Placental pericyte (primary cell): ENCODE data around the gene CMA1.

DNA sequence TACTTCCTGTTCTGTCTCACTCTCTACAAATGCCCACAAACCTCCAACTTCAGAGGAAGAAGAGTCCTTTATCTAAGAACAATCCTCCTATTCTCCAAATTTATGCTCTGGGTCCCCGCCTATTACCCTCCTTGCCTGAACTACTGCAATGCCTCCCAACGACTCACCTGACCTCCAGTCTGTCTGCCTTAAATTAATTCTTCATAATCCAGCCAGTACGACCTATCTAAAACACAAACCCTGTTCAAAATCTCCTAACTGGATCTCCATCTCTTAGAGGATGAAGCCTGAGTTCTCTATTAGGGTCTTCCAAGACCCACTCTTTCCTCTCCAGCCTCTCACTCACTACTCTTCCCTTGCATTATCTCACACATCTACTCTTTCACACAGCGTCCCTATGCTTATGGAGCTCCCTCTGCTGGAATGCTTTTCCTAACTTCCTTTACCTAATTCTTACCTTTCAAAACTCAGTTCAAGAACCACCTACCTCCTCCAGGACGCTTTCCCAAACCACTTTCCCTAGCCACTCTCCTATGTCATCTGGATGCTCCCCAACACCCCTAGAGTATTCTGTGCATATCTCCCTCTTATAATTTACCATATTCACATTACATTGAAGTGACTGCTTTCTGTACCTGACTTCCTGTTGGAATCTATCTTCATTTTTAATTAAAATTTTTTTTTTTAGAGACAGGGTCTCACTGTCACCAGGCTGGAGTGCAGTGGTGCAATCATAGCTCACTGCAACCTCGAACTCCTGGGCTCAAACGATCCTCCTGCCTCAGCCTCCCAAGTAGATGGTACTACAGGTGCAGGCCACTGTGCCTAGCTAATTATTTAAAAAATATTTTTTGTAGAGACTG is 2.0 kb downstream of the DHRS1 start:
- CAGE, long polyA plus RNA, result no peak

DNA sequence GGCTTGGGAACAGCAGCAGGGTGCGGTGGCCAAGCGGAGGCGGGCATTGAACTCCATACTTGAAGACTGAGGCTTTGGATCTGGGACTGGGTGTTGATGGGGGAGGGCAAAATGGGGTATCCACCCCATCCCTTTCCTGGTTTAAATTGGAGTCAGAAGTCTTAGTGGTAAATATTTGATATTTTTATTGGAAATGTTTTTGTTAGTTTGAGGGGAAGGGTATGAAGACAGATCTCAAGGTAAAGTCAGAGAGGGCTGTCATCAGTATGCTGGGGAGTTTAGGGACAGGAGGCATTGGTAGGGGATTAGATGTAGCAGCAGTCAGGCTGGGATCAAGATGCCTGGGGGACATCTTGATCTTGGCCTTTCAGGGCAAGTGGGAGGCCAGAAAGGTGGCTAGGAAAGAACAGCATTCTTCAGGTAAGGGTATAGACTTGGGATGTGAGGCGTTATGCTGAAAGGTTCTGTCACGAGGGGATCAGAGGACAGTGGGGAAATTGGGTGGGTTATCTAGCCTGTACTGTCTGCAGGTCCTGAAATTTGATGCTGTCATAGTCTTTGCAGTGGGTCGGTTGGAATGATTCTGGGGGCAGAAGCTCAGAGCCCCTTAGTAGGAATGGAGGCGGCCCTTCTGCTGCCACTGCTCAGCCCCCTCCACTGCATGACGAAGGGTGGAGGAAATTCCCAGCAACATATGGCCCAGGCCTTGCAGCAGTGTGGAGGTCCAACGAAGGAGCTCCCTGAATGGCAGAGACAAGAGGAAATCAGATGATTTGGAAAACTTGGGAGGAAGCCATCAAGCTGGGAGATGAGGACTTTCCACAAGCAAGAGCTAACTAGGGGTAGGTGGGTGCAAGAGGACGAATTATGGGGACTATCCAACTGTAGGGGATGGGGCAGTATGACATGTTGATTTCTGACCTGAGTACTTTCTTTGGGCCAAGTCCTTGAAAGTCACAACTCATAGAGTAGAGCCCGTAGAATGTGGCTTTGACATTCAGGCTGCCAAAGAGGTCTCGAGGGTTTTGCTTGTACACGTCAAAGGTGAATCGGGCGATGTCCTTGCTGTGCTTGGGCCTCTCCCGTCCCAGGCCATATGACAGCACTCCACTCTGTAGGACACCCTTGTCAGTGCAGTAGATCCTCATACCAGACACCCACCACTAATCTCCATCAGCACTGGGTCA is 2.4 kb downstream of the CIDEB start:
- CAGE, long polyA plus RNA, result no peak

- CAGE, long polyA plus RNA, result no peak
Observed at GRCh38 chr14:24316475-24317086, 5.3 kb downstream of the LTB4R start.

GRCh38 chr14:24335875-24336387 is 1.1 kb upstream of the ADCY4 start:
- CAGE, long polyA plus RNA, result no peak

- CAGE, long polyA plus RNA, result no peak
Observed at GRCh38 chr14:24396108-24396670, 2.6 kb upstream of the NYNRIN start.

DNA sequence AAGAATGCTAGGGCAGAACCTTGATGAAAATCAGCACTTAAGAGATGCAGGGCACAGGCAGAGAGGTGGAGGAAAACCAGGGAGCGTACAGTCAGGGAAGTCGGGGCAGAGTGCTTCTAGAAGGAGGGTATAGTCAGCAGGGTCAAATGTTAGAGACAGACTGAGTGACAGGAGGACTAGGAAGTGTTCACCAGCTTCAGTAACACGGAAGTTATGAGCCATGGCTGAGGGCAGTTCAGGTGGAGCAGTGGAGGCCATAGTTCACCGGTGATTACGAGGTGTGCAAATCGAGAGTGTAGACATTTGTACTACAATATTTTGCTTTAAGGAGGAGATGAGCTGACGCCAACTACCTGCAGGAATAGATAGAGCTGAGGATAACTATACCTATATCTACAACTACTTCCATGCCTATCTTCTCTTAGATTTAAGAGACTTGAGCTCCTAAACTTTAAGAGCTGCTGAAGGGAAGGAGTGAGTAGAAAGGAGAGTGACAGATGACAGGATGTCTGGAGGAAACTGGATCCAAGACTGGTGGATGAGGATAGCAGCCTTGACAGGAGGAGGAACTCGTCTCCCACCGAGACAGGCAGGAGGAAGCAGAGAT is 6.5 kb downstream of the CBLN3 start:
- CAGE, long polyA plus RNA, result no peak

DNA sequence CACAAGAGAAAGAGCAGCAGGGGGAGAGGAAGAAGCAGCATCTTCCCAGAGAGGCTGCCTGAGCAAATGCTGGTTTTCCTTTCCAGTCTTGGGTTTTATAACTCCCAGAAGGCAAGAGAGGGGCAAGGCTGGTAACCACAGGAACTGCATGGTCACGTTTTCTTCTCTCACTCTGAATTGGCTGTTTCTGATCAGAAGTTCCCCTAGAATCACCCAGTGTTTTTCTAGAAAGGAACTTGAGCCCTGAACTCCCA is at the start of gene CMA1:
Gene CMA1, minus strand, starts transcription at position 71 of the 254 bp plus-strand sequence.
- CAGE, long polyA plus RNA, result no peak

GRCh38 chr14:24607098-24607509 is 2.4 kb downstream of the GZMH start:
- CAGE, long polyA plus RNA, result no peak

DNA sequence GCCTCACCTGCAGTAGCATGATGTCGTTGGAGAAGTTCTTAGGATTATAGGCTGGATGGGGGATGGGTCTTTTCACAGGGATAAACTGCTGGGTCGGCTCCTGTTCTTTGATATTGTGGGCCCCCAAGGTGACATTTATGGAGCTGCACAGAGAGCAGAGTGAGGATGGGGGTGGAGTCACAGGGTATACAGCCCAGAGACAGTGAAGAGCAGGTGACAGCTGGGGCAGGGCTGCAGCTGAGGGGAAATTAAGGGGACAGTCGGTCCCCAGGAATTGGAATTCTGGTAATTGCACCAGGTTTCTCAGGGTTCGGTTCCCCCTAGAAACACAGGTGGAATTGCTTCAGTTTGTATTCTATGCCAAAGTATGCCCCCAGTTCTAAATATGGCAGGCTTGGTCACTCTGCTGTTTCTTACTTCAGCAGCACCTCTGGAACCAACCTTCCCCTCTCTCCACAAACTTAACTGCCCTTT is 1.6 kb downstream of the GZMB start:
- CAGE, long polyA plus RNA, result no peak

GRCh38 chr14:24662684-24663169 is 28.7 kb upstream of the GZMB start:
- CAGE, long polyA plus RNA, result no peak

DNA sequence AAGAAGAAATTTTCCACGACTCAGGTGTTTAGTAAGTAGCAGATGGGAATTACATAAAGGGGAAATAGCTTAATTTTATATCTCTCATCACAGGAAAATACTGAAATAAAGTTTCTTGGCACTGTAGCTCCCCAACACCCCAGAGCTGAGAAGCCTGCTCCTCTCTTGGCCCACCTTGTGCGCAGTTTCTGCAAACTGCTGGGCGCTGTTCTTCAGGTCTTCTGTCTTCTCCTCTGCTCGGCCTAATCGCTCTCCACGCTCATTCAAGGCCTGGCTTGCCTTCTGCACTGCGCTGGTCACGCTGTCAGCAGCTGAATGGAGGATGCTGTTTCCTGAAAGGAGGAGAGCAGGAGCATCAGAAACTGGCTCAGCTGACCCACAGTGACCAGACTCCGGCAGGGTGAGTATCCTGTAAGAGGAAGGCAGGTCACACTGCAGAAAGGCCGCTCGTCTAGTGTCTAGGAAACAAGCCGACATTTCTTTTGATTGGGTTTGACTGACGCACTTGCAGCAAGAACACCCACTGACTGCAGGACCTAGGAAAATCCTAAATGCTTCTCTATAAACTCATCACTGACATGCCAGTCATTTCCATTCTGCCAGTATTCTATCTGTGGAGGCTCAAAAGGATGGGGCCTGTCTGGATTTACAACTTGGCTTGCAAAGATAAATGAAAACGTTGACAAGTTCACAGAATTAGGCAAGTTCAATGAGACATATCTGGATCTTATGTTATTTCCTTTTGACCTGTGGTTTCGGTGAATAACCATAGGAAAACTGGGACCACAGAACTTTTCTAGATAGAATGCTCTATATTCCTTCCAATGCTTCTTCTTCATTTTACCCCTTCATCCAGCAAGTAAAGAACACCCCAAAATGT is 185.1 kb upstream of the GZMB start:
- CAGE, long polyA plus RNA, result no peak

GRCh38 chr14:24954430-24955059 is 95.4 kb downstream of the STXBP6 start:
- CAGE, long polyA plus RNA, result no peak

DNA sequence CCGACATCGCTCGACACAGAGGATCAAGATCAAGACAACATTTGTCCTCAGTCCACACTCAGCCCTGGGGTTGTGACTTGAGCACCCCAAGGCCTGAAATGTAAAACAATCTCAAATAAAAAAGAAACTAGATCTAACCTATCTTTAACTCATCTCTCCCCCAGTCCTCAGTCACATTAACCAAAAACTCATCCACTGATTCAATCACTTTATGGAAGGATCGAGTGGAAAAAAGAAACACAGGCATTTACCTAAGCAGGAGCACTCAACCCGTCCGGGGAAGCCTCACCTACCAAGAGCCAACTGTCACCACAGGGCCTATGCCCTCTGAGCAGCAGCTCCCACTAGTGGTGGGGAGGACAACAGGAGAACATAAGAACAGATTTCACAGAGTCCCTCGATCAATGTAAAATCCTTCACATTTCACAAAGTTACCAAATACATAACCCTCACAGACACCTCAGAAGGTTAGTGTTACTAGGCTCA is 17.6 kb downstream of the STXBP6 start:
- CAGE, long polyA plus RNA, result no peak

GRCh38 chr14:26678671-26679518 is 81.1 kb upstream of the NOVA1 start:
- CAGE, long polyA plus RNA, result no peak

DNA sequence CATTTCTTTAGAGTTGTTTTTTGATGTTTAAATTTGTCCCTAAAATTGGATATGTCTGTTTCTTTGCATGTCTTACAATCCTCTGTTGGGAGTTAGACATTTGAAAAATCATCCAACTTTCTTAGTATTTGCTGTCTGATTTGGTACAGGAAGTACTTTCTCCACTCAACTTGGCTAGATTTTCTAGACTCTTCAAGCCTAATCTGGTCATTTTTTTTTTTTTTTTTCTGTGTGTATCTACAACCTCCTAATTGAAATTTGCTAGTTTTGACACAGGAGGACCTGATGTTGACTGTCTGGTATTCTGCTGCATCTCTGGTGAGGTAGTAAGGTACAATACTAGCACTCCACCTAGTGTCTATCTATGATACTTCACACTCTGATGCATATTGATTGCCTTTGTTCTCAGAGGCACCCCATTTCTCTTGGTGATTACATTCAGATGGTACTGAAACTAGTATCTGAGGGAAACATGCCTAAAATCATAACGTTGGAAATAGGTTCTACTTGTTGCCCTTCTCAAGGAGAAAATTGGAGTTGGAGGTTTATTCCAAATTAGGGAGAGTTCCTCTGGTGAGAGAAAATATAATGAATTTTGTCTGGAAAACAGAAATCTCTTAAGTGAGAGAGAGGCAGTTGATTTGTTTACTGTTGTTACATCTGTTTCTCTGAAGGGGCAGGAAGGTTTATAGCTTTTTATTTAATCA is 930.5 kb upstream of the NOVA1 start:
- CAGE, long polyA plus RNA, result no peak

GRCh38 chr14:27845111-27845941 is 921.3 kb upstream of the FOXG1 start:
- CAGE, long polyA plus RNA, result no peak

- CAGE, long polyA plus RNA, result no peak
Observed at GRCh38 chr14:28281087-28281708, 485.4 kb upstream of the FOXG1 start.

DNA sequence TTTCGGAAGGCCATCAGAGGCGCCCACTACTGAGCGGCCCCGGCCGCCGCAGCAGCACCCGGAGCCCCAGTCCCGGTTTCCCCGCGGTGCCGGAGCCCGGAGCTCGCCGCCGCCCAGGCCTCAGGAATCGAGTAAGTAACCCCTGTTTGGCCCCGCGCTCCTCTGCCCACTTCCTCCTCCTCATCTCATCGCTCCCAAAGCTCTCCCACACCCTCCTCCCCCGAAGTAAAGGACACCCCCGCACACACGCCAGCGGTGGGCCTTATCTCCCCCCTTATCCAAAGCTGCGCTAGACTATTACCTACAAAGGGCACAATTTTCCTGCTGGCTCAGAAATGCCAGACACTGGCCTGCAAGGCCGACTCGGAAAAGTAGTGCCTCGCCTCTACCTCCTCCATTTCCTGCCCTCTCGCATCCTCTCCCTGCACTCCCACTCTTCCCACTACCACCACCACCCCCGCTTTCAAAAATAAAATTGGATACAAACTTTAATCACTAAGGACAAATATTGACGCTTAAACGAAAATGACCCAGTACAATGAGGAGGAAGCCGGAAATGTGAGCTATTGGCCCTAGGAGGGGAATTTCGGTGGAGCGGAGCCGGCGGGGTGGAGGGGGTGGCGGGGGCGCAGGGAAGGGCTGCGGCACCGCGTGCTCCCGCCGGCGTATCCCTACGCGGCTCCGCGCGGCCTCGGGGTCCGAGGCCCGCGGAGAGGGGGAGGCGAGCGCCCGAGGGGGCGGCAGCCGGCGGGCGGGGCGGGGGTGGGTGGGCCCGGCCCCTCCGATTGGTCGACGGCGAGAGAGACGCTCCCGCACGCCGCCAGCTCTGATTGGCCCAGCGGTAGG is 481 bp upstream of the FOXG1 start:
- CAGE, long polyA plus RNA, result no peak

DNA sequence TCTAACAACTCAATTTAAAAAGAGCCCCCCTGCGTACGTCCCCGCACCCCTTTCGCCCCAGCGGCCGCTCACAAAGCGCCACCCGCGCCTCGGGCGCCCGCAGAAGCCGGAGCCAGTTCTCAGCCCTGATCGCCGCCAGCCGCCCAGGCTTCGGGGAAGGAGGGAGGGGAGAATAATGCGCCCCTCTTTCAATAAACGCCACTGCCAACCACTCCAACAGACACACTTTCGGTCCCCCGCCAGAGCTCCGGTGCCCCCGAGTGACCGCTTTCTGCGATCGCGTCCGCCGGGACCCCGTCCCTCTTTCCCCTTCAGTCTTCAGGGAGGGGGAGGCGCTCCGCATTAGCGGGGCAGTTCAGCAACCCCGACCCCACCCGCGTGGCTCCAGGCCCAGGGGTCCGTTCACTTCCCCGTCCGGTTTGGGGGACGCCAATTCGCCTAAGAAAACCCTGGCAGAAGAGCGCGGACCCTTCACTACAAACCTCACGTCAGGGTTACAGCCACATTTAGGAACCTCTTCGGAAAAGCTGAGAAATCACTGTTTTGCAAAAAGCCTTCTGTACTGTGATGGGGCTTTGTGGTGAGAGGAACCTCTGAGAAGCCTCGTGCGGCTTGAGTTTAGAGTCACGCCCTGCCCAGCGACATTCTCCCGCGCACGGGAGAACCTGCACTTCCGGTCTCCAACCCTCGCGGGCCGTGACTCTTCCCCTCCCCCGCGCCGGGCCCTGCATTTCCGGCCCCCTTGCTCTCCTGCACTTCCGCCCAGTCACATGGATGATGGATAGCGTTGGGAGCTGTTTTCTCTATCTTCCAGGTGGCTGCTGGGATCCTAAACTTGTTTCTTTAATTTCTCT is 18.8 kb downstream of the FOXG1 start:
- CAGE, long polyA plus RNA, result no peak

GRCh38 chr14:30653464-30653686 is 31.3 kb downstream of the SCFD1 start:
- CAGE, long polyA plus RNA, result no peak